HepG2 (cell line): ENCODE data around the genes LST1, C6orf47, MPIG6B, SLC44A4 and EHMT2.

GRCh38 chr6:31585920-31586337, at the start of gene LST1:
TSS of gene LST1 (plus strand) at chr6:31586277.
- RRBS, 2 experiments = no CpG with 5 or more reads among the region's 1 CpG
CAGE:
- cytosol, long polyA minus RNA = no peak
- cytosol, long polyA plus RNA = no peak
- long polyA plus RNA = no peak
- nucleus, long polyA minus RNA = no peak
- nucleus, long polyA plus RNA = no peak

DNA sequence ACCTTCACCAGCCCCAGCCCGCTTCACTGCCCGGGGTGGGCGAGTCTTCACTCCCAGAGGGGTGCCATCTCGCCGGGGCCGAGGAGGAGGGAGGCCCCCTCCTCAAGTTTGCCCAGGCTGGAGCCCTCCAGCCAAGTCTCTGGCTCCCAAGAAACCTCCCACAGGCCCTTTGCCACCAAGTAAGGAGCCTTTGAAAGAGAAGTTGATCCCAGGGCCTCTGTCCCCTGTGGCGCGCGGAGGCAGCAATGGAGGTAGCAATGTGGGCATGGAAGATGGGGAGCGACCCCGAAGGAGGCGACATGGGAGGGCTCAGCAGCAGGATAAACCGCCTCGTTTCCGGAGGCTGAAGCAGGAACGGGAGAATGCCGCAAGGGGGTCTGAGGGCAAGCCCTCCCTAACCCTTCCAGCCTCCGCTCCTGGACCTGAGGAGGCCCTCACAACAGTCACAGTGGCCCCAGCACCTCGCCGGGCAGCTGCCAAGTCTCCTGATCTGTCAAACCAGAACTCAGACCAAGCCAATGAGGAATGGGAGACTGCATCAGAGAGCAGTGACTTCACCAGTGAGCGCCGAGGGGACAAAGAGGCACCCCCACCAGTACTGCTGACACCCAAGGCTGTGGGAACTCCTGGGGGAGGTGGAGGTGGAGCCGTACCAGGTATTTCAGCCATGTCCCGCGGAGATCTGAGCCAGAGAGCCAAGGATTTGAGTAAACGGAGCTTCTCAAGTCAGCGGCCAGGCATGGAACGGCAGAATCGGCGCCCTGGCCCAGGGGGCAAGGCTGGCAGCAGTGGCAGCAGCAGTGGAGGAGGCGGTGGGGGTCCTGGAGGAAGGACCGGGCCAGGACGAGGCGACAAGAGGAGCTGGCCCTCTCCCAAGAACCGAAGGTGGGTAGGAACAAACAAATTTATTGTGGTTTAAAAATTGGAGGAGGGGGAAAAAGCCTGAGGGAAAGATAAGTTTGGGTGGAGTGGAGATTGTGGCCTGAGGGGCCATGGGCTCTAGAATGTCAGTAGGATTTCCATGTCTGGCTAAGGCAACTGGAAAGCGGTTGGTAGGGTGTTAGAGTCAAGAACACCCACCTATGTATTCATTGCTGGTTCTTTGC, 11.9 kb downstream of the PRRC2A start:
- RRBS, 2 experiments = 94% methylated on average over 2 of the region's 36 CpGs; no CpG with 5 or more reads in 1 of the 2 experiments
CAGE:
- cytosol, long polyA minus RNA = no peak
- cytosol, long polyA plus RNA = no peak
- long polyA plus RNA = no peak
- nucleus, long polyA minus RNA = no peak
- nucleus, long polyA plus RNA = no peak

DNA sequence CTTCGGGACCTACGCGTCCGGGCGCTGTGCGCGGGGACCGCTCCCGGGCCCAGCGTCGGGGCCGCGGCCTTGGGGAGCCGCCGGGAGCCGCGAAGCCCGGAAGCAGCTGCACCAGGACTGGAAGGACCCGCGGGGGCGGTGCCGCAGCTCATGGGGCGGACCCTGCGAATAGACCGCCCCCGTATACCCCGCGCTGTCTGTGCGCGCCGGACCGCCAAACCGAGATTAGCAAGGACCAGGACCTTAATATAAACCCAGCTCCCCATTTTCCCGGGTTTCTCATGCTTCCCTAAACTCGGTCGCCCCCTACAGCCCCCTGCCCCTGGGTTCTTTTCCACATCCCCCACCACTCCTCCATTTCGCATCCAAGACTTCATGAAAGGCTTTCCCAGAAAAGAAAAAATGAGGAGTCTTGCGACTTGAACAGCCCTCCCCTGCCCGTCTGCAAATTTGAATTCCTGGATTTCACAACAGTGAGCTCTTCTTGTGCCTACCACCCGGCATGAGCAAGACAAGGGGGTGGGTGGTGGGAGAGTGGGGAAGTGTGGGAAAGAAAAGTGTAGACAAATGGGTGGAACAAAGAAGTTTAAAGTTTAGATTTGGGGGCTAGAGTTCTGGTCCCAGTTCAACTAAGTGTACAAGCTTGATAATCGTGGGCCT, at the start of gene C6orf47:
Gene C6orf47 (minus strand): TSS at position 119 of the 660 bp plus-strand sequence.
- RRBS, 2 experiments = 1 to 2% methylated on average over 17 to 19 of the region's 41 CpGs
CAGE:
- cytosol, long polyA minus RNA = start-site peak on the minus strand centred at position 116 of the sequence, 17 bp wide, 35 reads
- cytosol, long polyA plus RNA = no peak
- long polyA plus RNA = no peak
- nucleus, long polyA minus RNA = no peak
- nucleus, long polyA plus RNA = no peak

GRCh38 chr6:31661320-31661594, 679 bp upstream of the C6orf47 start:
- RRBS, 2 experiments = no CpG with 5 or more reads among the region's 7 CpGs
CAGE:
- cytosol, long polyA minus RNA = no peak
- cytosol, long polyA plus RNA = no peak
- long polyA plus RNA = no peak
- nucleus, long polyA minus RNA = no peak
- nucleus, long polyA plus RNA = no peak

GRCh38 chr6:31663834-31664765, 697 bp downstream of the GPANK1 start:
- RRBS, 2 experiments = 79 to 80% methylated on average over 3 of the region's 22 CpGs
CAGE:
- cytosol, long polyA minus RNA = no peak
- cytosol, long polyA plus RNA = no peak
- long polyA plus RNA = no peak
- nucleus, long polyA minus RNA = no peak
- nucleus, long polyA plus RNA = no peak

DNA sequence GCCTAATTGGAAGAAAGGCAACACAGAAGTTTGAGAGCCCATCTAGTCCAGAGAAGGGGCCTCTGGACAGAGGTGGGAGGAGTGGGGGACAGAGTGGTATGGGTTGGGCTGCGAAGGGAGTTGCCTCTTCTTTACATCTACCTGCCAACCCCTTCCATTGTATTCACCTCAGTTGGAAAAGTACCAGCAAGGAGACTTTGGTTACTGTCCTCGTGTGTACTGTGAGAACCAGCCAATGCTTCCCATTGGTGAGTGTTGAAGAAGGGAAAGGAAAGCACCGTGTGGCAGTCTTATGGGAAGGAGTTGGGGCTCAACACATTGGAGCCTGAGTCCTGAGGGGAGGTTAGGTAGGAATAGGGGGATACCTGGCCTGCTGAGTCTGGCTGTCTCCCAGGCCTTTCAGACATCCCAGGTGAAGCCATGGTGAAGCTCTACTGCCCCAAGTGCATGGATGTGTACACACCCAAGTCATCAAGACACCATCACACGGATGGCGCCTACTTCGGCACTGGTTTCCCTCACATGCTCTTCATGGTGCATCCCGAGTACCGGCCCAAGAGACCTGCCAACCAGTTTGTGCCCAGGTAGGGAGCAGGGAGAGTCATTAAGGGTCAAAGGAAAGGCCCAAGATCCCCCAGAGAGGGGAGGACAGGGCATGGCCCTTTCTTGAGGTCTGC, 713 bp upstream of the LY6G5B start:
- RRBS, 2 experiments = no CpG with 5 or more reads among the region's 8 CpGs
CAGE:
- cytosol, long polyA minus RNA = no peak
- cytosol, long polyA plus RNA = no peak
- long polyA plus RNA = no peak
- nucleus, long polyA minus RNA = no peak
- nucleus, long polyA plus RNA = no peak

- RRBS, 2 experiments = no CpG with 5 or more reads among the region's 7 CpGs
CAGE:
- cytosol, long polyA minus RNA = no peak
- cytosol, long polyA plus RNA = no peak
- long polyA plus RNA = no peak
- nucleus, long polyA minus RNA = no peak
- nucleus, long polyA plus RNA = no peak
These were observed 1.5 kb downstream of the LY6G6C start for GRCh38 chr6:31719901-31720572.

DNA sequence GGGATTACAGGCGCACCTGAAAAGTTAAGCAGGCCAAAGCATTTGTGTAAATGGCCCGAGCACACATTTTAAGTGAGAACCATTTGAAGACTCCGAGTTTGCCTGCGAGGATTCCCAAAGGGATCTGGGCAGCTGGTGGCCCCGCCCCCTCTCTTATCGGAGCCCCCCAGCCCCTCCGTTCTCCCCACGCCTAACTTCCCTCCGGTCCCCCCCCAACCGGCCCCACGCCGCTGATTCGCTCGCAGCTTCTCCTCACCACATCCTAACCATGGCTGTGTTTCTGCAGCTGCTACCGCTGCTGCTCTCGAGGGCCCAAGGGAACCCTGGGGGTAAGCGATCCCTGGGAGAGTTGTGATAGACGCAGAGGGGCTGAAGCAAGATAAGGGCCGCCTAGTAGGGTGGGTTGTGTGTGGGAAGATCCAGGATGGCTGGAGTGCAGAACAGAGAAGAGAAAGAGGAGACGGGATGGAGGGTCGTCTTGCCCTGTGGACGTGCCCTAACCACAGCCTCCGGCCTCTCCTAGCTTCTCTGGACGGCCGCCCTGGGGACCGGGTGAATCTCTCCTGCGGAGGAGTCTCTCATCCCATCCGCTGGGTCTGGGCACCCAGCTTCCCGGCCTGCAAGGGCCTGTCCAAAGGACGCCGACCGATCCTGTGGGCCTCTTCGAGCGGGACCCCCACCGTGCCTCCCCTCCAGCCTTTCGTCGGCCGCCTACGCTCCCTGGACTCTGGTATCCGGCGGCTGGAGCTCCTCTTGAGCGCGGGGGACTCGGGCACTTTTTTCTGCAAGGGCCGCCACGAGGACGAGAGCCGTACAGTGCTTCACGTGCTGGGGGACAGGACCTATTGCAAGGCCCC, at the start of gene MPIG6B:
Gene MPIG6B (plus strand): TSS at position 258 of the 857 bp plus-strand sequence.
- RRBS, 2 experiments = 64 to 77% methylated on average over 4 to 10 of the region's 49 CpGs
CAGE:
- cytosol, long polyA minus RNA = no peak
- cytosol, long polyA plus RNA = no peak
- long polyA plus RNA = no peak
- nucleus, long polyA minus RNA = no peak
- nucleus, long polyA plus RNA = no peak

DNA sequence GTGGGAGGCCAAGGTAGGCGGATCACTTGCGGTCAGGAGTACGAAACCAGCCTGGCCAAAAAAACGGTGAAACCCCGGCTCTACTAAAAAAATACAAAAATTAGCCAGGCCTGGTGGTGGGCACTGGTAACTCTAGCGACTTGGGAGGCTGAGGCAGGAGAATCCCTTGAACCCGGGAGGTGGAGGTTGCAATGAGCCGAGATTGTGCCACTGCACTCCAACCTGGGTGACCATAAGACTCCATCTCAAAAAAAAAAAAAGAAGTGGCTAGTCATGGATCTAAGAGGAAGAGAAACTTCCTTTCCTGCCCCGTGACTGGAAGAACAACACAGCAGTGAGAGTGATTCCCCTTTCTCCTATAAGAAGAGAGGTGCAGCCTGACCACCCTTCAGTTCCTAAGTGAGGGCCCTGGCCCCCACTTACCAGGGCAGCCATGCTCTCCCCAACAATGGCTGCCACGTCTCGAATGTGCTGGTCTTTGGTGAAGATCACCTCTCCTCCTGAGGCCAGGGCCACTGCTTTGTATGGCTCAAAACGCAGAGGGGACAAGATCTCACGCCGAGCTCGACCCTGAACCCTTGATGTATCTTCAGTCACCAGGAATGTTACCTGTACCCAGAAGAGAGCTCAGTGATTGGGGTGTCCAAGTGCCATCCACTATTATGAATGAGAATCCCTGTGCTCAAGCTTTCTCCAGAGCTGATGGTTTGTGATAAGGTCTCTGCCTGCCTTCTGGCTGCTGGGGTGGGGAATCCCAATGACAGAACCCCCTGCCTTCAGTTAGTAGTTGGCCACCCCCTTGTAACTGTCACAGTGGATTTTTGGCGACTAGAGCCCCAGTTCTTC, 6.4 kb downstream of the SAPCD1 start:
- RRBS, 2 experiments = 83 to 86% methylated on average over 1 of the region's 16 CpGs
CAGE:
- cytosol, long polyA minus RNA = no peak
- cytosol, long polyA plus RNA = no peak
- long polyA plus RNA = no peak
- nucleus, long polyA minus RNA = no peak
- nucleus, long polyA plus RNA = no peak

DNA sequence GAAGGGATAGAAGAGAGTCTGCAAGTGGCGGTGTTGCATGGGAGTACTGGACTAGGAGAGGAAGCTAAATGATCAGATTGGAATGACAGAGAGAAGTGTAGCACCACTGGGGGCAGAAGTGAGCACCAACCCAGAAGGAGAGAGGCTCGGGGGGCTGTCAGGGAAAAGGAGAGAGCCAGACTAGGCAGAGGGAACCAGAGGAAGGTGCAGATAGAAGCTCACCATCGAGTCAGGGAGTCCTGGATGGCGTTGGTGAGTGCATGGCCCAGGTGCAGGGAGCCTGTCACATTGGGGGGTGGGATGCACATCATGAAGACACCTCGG, 4.2 kb downstream of the VARS1 start:
- RRBS, 2 experiments = no CpG with 5 or more reads among the region's 5 CpGs
CAGE:
- cytosol, long polyA minus RNA = no peak
- cytosol, long polyA plus RNA = no peak
- long polyA plus RNA = no peak
- nucleus, long polyA minus RNA = no peak
- nucleus, long polyA plus RNA = no peak

GRCh38 chr6:31821607-31821912, 6.0 kb upstream of the HSPA1B start:
- RRBS, 2 experiments = no CpG with 5 or more reads among the region's 18 CpGs
CAGE:
- cytosol, long polyA minus RNA = no peak
- cytosol, long polyA plus RNA = no peak
- long polyA plus RNA = no peak
- nucleus, long polyA minus RNA = no peak
- nucleus, long polyA plus RNA = no peak

DNA sequence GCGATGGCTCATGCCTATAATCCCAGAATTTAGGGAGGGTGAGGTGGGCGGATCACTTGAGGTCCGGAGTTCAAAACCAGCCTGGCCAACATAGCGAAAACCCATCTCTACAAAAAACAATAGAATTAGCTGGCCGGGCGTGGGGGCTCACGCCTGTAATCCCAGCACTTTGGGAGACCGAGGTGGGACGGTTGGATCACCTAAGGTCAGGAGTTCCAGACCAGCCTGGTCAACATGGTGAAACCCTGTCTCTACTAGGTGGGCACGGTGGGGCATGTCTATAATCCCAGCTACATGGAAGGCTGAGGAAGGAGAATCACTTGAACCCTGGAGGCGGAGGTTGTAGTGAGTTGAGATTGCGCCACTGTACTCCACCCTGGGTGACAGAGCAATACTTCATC, 4.0 kb downstream of the HSPA1B start:
- RRBS, 2 experiments = no CpG with 5 or more reads among the region's 12 CpGs
CAGE:
- cytosol, long polyA minus RNA = no peak
- cytosol, long polyA plus RNA = no peak
- long polyA plus RNA = no peak
- nucleus, long polyA minus RNA = no peak
- nucleus, long polyA plus RNA = no peak

DNA sequence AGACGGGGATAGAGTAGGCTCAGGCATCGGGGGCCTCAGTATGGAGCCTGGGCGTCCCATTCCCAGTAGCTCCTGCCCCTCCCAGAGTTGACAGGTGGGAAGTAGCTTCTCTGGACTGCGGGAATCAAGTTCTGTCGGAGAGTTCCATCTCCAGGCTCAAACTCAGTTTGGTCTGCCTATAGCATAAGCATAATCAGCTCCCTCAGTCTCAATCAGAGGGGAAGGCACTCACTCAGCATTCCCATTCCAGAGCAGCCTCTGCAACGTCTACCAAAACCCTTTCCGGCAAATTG, 3.5 kb upstream of the NEU1 start:
- RRBS, 2 experiments = no CpG with 5 or more reads among the region's 7 CpGs
CAGE:
- cytosol, long polyA minus RNA = no peak
- cytosol, long polyA plus RNA = no peak
- long polyA plus RNA = no peak
- nucleus, long polyA minus RNA = no peak
- nucleus, long polyA plus RNA = no peak

DNA sequence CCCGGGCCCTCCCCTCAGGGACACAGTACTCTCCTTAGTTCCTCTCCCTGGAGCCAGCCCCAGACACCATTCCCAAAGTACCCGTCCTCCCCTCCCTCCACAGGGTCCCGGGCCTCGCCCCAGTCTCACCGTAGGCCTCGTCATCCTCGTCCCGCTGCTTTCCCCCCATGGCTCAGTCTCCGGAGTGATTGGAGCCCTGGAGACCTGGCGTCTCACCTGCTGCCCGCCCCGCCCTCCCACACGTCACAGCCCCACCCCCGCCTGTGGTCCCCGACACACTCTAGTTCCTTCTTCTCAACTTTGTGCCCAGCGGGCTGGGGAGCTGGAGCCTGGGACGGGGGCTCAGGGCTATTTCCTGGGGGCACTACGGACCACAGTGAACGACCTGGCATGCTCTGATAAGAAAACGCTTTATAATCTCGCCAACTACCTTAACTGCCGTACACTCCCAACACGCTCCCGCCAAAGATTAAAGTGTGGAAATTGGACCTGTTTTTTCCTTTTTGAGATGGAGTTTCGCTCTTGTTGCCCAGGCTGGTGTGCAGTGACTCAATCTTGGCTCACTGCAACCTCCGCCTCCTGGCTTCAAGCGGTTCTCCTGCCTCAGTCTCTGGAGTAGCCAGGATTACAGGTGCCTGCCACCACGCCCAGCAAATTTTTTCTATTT, at the start of gene SLC44A4:
Gene SLC44A4 (minus strand): TSS at position 186 of the 667 bp plus-strand sequence.
- RRBS, 2 experiments = 69 to 79% methylated on average over 8 to 9 of the region's 28 CpGs
CAGE:
- cytosol, long polyA minus RNA = no peak
- cytosol, long polyA plus RNA = no peak
- long polyA plus RNA = no peak
- nucleus, long polyA minus RNA = no peak
- nucleus, long polyA plus RNA = no peak

GRCh38 chr6:31895618-31896038, 1.9 kb downstream of the EHMT2 start:
- RRBS, 2 experiments = no CpG with 5 or more reads among the region's 1 CpG
CAGE:
- cytosol, long polyA minus RNA = no peak
- cytosol, long polyA plus RNA = no peak
- long polyA plus RNA = start-site peak on the minus strand at chr6:31895666-31895946, 19 and 20 reads in 2 replicates
- nucleus, long polyA minus RNA = no peak
- nucleus, long polyA plus RNA = start-site peak on the minus strand at chr6:31895713-31895906, 92 and 72 reads in 2 replicates

- RRBS, 2 experiments = 2 to 6% methylated on average over 2 to 17 of the region's 47 CpGs
CAGE:
- cytosol, long polyA minus RNA = no peak
- cytosol, long polyA plus RNA = start-site peak on the minus strand at chr6:31897678-31897736, 41 and 82 reads in 2 replicates
- long polyA plus RNA = start-site peak on the minus strand at chr6:31897460-31897628, 8 and 6 reads in 2 replicates; start-site peak on the minus strand at chr6:31897683-31897728, 135 and 113 reads in 2 replicates
- nucleus, long polyA minus RNA = no peak
- nucleus, long polyA plus RNA = start-site peak on the minus strand at chr6:31897681-31897718, 70 and 174 reads in 2 replicates
These were observed at the start of gene EHMT2 for GRCh38 chr6:31897477-31897909. TSS of gene EHMT2 (minus strand) at chr6:31897698.

GRCh38 chr6:31897910-31898934, 724 bp upstream of the EHMT2 start:
- RRBS, 2 experiments = no CpG with 5 or more reads among the region's 27 CpGs
CAGE:
- cytosol, long polyA minus RNA = no peak
- cytosol, long polyA plus RNA = no peak
- long polyA plus RNA = no peak
- nucleus, long polyA minus RNA = no peak
- nucleus, long polyA plus RNA = no peak

- RRBS, 2 experiments = no CpG with 5 or more reads among the region's 8 CpGs
CAGE:
- cytosol, long polyA minus RNA = no peak
- cytosol, long polyA plus RNA = no peak
- long polyA plus RNA = no peak
- nucleus, long polyA minus RNA = no peak
- nucleus, long polyA plus RNA = no peak
These were observed 33.7 kb downstream of the TNXB start for GRCh38 chr6:32075122-32076086.

DNA sequence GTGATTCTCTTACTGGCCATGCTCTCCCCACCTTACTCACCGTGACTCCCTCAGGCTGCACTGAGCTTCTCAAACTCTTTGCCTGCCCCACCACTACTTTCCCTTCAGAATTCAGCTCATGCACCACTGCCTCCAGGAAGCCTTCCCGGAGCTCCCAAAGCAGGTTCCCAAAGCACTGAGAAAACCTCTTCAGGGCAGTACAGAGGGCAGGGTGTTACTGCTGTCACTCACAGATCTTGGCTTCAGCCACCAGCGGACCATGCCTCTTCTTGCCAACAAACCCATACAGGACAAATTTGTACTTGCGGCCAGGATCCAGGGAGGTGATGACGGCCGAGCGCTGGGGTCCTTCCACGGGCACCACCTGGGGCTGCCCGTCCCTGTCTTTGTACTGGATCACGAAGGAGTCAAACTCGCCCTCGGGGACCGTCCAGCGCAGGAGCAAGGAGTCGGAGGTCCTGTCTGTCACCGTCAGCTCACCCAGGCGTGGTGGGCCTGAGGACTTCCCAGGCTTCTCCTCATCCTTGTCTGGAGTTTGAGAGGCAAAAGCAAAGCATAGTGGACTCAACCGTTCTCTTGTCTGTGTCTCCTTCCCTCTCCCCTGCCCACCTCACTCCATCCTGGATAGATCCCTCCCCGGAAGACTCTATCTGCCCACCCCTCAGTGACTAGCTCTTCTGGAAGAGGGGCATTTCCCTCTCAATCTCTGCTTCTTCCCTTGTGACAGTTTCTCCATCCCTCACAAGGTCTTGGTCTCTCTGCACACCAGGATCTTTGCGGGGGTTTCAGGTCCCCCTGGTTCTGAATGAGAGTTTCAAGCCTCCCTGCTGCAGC, 24.7 kb downstream of the TNXB start:
- RRBS, 2 experiments = no CpG with 5 or more reads among the region's 20 CpGs
CAGE:
- cytosol, long polyA minus RNA = no peak
- cytosol, long polyA plus RNA = no peak
- long polyA plus RNA = no peak
- nucleus, long polyA minus RNA = no peak
- nucleus, long polyA plus RNA = no peak

DNA sequence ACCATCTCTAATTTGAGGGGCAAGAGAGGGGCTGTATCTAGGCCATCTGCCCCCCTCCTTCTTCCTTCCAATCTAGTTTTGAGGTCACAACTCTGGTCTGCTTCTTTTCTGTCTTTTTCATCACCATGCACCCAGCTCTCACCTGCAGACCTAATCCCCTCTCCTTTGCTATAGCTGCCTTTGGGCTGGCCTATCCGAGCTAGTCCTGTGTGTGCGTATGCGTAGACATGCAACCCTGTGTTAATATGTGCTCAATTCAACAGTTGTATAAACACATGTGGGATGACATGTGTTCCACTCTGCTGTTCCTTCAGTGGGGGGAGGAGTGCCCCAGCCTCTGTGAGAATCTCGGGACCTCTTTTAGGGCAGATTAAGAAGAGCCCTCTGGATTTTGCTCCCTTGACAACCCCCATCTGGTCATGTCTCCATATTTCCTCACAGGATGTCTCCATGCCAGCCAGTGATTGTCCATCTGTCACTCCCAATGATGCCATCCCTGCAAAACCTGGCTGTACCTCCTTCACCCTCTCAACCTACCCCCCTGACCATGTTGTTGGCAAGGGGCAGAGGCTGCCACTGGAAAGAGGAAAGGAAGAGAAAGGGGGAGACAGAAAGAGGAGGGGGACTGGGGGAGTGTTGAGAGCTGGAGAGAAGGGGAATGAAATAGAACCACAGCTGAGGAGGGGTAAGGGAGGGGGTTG, 545 bp downstream of the PRRT1 start:
- RRBS, 2 experiments = no CpG with 5 or more reads among the region's 4 CpGs
CAGE:
- cytosol, long polyA minus RNA = no peak
- cytosol, long polyA plus RNA = no peak
- long polyA plus RNA = no peak
- nucleus, long polyA minus RNA = no peak
- nucleus, long polyA plus RNA = no peak